ENCODE data around the genes EXTL2 and SLC30A7.

DNA sequence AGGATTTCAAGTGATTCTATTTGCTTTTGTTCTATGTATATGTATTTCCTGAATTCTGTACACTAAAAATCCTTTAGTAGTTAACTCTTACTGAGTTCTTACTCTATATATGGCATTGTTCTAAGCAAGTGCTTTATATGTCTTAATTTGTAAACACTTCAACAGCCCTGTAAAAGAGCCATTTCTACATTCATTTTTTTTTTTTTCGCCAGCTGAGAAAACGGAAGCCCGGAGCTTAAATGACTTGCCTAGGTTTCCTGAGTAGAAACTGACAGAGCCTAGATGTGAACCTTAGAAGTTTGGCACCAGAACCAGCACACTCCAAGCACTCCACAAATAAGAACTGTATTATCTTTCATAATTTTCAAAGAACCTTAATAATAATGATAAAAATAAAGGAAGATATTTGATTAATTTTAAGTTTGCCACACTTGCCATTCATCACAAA lies 71.5 kb downstream of the DPYD start:
- RRBS = no CpG with 5 or more reads among the region's 3 CpGs

- RRBS = no CpG with 5 or more reads among the region's 13 CpGs
Observed at GRCh38 chr1:97920473-97920749, 423 bp downstream of the DPYD start.

DNA sequence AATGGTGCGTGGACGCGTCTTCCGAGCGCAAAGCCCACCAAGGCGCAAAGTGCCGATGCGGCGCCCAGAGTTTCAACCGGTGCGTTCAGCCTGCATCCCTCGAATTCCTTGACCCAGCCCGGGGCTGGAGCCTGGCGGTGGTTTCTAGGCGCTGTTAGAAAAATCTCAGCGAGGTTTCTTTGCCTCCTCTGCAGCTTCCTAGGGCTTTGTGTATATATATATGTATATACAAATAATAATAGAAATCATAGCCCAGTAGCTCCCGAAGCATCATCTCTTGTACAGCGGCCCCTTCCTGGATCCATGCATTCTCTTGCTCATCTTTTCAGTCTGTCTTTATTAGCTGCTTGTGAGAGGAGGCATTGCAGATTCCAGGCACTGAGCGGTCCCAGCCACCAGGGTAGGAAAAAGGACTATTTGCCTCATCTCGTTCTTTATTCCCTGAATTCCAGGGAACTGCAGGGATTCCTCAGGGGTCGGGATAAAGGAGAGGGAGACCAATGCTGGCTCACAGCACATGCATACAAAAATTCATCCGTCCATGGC lies 674 bp upstream of the PLPPR5 start:
- RRBS = 0% methylated on average over 3 of the region's 22 CpGs

DNA sequence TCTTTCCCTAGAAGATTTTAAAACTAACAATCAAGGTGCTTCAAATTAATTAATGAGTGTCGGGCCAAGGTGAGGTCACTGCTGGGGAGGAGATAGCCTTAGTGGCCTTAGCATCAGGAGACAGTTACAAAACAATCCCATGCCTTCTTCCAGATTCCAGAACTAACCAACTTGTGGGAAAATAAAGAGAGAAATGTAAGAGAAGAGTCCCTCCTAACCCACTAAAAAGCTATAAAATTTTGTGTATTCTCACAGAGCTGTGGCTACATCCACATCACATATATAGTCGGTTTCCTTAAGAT lies 83.0 kb upstream of the PALMD start:
- RRBS = no CpG with 5 or more reads among the region's 2 CpGs

DNA sequence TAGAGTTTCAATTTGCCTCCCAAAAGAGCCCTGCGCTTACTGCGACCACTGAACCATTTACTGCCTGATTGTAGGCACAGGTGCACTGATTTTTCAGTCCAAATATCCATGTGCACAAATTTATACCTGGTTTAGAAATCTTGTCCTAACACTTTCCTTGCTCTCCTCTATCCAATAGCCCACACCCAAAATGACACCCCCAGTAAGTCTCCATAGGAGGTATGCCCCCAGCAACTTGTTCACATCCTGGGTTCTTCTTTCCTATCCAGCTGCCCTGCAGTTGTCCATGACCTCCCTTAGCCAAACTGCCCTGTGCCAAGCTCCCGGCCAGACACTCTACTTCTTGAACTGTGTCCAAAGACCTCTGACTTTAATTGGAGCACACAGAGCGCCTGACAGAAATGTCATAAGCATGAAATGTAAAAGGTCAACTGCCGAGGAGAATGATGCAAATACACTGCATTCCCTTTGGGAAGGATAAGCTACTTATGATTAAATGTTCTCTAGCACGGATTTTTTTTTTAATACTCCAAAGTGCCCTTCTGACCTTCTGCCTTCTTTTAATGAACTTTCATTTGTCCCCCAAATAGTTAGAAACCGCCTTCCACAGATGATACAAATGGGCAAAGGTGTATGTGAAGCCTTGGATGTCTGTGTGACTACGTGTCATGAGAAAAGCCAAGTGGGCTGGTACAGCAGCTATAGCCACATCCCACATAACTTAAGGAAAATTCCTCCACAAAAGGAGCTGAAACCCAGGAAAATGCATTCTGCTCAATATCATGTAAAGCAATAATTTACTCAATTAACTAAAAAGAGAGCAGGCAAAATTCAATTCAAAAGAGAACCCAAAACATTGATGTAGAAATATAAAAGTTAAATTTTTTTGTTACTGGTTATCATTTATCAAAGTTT lies 26.7 kb downstream of the PALMD start:
- RRBS = no CpG with 5 or more reads among the region's 8 CpGs

GRCh38 chr1:99759743-99760080 lies 6.7 kb downstream of the FRRS1 start:
- RRBS = no CpG with 5 or more reads among the region's 3 CpGs

- RRBS = no CpG with 5 or more reads among the region's 1 CpG
Observed at GRCh38 chr1:99765962-99766222, 543 bp downstream of the FRRS1 start.

DNA sequence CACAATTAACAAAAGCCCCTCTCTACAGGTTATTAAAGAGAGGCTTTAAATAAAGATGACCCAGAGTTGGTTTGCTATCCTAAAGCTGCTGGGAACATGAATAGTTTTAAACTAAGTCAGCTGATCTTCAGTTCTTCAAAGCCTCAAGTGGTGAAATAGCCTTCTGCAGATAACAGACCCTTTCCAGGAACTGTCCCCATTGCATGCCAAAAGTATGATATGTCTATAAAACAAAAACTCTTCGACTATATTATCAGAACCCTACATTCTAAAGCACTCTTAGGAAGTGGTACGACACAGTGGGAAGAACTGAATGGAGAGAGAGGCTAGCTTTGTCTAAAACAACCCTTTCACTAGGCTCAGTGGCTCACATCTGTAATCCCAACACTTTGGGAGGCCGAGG lies 2.0 kb upstream of the FRRS1 start:
- RRBS = no CpG with 5 or more reads among the region's 3 CpGs

- RRBS = no CpG with 5 or more reads among the region's 1 CpG
Observed at GRCh38 chr1:99778821-99779070, 12.3 kb upstream of the FRRS1 start.

GRCh38 chr1:100230588-100231010 lies 19.0 kb downstream of the DBT start:
- RRBS = no CpG with 5 or more reads among the region's 3 CpGs

DNA sequence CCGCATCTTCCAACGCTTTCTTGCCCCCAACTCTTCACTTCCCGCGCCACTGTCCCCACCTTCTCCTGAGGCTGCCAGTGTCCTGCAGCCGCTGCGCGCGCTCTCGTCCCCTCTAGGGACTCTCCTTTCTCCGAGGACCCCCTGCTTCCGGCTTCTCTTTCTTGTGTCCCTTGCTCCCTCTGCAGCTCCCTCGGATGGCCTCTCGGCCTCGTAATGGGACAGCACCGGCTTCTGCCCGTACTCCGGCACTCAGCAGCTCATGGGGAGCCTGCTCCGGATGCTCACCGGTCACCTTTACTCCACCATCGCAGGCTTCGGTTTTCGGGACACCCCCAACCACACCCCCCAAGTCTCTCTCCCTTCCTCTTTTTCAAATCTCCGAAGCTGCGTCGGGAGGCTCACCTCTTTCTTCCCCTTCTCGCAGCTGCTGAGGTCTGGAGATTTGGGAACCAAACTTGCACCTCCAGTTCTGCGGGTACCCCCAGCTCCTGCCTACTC lies 763 bp downstream of the CDC14A start:
- RRBS = 1% methylated on average over 4 of the region's 27 CpGs

DNA sequence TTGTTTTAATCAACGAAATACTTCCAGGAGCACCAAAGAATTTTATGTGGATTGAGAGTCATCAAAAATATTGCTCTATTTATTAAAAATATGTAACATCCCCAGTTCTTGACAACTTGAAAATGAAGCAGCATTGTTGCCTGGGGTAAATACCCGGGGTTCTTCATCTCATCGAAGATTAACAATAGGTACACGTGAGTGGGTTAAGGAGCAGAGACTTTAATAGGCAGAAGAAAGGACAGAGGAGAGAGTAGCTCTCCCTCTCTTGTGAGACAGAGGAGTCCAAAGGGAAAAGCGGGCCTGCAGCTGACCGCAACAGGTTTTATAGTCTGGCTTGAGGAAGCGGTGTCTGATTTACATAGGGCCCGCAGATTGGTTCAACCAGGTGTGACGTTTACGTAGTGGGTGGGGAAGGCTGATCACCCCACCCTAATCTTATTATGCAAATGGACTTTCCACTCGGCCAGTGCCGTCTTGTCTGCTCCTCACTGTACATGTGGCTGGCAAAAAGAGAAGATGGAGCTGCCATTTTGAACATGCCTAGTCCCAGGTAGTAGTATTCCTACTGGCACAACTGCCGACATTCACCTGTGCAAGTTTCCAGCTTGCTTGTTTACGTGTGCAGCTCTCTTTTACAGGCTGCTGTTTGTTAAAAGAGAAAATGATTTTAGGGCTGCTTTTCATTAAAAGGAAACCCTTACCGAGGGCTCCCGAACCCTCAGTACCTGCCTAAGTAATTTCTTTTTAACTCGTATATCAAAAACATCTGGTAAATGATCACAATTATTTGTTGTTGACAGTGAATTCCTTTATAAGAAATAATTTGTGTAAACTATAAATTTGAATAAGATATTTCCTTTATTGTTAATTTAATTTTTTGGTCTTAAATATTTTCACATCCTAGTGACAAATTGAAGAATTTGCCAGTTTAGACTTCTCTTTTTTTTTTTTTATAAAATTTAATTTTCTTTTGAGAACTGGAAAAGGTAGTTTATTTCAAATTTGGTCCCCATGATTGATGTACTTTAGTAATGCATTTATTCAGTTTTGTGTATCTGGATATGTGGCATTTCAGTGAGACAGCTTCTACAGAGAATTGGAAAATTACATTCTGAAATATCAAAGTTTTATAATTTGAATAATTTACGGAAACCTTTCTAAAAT lies 10.8 kb downstream of the CDC14A start:
- RRBS = no CpG with 5 or more reads among the region's 18 CpGs

DNA sequence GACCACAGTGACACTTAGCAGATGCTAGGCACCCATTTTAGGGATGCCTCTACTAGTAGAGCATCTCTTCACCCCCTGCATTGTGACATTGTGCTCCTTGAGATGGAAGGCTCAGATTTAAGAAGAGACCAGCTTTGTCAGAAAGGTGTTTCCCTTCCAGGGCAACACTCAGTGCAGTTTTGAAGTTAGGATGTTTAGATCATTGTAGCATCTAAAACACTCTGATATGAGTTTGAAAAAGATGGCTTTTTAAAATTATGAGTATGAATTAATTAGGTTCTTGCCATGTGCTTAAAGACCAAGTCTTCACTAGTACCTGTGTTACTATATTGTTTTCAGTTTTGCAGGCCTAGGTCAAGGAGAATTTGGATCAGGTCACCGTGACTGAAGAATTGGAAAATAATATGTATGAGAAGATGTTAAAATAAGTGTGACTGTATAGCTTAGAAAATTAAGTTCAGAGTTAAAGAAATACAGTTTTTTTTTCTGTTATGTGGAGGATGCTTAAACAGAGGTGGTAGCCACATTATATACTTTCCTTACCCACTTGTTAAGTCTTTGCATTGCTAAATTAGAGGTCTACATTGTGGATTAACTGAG lies 45.0 kb downstream of the CDC14A start:
- RRBS = no CpG with 5 or more reads among the region's 1 CpG

GRCh38 chr1:100464055-100464747 lies 73.7 kb upstream of the GPR88 start:
- RRBS = no CpG with 5 or more reads among the region's 10 CpGs

- RRBS = no CpG with 5 or more reads among the region's 5 CpGs
Observed at GRCh38 chr1:100485588-100486305, 52.2 kb upstream of the GPR88 start.

- RRBS = no CpG with 5 or more reads among the region's 53 CpGs
Observed at GRCh38 chr1:100894447-100895608, at the start of gene EXTL2. TSS of gene EXTL2 (minus strand) at chr1:100894842.

- RRBS = 1% methylated on average over 21 of the region's 51 CpGs
Observed at GRCh38 chr1:100895609-100896309, at the start of gene SLC30A7. TSS of gene SLC30A7 (plus strand) at chr1:100896090.

DNA sequence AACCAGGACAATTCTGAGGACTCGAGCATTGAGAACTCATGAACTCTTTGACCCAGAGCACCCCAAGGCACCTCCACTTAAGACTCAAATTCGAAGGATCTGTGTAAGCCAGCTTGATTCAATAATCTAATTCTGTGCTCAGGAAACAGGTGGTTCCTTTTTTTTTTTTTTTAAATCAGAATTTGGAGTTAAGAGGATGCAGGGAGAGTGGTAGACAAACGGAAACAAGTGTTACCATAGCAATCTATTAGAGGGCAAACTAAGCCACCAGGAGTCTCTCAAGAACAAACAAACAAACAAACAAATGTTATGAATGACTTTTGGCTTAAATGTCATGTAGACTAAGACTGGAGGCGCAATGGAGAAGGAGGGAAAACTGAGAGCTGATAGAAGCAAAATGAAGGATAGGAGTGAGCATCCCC lies 53.8 kb upstream of the DPH5 start:
- RRBS = no CpG with 5 or more reads among the region's 4 CpGs

DNA sequence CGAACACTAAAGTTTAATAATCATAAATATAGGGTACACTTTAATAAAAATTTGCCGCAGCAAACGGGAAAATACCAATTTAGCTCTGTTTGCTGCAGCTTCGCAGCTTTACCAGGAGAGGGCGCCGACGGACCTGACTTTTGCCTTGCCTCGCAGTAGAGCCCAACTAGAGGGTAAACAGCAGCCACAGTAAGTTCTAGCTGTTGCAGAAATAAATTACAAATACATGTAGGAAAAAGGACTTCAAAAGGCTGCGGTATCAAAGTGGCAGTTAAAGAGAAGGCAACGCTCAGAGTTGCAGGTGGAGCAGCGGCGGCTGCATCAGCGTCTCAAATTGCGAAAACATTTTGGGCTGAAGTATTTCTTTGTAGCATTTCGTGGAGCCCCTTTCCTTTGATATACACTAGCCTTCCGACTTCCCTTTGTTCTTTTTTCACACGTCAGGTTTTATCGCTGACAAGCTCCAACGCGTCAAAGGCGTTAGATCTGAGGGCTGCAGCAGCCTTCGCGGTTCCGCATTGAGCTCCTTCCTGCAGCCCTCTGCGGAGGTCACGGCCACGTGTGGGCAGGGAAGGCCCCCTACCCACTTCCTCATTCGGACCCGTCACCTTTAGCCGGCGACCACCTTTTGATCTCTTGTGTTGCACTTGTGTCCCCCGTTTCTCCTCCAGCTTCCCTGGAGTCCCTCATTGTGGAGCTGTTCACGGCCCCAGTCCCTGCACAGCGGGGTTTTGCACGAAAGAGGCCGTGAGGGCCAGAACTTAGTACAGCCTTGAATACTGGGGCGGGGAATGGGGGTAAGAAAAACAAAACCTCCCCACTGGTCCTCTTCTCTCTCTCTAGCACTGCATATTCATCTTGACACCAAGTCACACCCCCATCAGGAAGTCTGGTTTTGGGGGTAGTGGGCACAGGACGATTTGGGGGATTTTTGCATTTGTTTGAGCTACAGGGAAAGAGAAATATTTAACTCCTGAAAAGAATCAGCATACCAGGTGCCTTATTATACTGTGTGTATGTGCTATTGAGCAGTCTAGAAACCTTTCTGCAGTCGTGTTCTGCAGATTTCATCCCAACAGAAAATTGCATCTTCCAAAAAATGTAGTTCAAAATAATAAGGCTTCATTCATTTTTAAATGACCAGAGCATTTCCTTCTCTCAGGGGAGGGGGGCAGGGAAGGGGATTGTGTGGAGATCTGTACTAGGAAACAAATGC lies 72.9 kb downstream of the S1PR1 start:
- RRBS = no CpG with 5 or more reads among the region's 39 CpGs